LNCaP clone FGC (cell line): ENCODE measurements around a stretch of chr6.

GRCh38 chr6:105986091-105986414 is 100.1 kb upstream of the PRDM1 start:
- RRBS, 2 experiments: 95 to 97% methylated on average over 12 of the region's 26 CpGs

GRCh38 chr6:106529945-106530590 is 99.2 kb downstream of the RTN4IP1 start:
- RRBS, 2 experiments: no CpG with 5 or more reads among the region's 4 CpGs

DNA sequence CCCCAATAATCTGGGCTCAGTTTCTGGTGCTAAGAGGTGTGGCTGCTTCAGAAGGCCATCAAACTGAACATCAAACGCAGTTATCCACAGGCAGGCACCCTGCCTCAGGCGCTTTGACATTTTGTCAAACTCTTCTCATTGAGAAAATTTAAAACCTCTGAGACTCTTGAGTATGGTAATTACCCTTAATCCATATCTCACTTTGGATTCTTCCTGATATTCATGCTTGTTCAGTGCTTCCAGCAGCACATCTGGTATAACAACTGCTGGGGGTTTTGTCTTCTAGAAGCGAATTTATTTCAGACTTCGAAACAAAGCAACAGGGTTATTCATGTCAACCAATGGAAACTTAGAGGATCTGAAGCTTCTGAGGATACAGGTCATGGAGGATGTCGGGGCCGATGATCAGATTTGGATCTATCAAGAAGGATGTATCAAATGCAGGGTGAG is 68.2 kb downstream of the RTN4IP1 start:
- RRBS, 2 experiments: no CpG with 5 or more reads among the region's 6 CpGs

DNA sequence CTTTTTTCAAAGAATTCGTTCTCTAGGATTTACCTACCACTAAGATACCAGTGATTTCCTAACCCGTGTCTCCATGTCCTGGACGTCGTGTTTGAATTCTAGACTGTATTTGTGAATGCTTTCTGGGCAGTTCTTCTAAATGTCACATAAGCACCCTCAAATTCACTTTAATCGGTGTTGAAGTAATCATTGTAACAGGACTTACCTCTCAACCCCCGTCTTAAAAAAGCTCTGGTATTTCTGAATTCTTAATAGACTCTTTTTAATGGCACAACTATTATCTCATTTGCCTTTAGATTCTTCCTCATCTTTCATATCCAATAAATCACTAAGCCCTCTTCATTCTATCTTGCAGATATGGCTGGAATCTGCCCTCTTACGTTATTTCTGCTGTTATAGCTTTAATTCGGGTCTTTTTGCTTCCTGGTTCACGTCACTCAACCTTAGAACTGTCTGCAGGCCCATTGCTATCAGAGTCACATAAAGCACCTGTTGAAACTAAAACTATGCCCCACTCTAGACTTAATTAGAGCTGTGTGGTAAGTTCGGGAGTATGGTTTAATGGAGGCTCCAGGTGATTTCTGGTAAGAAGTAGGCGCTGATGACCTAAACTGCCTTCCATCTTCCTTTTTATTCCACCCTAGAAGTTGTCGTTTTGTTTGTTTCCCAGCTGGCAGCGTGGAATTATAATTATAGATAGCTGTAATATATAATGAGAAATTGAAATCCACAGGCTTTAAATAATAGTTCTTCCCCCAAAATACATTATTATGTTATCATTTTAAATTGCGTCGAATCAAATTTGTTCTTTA is 950 bp downstream of the QRSL1 start:
- RRBS, 2 experiments: no CpG with 5 or more reads among the region's 15 CpGs

- RRBS, 2 experiments: no CpG with 5 or more reads among the region's 7 CpGs
Measured at GRCh38 chr6:106648585-106649413, 19.4 kb downstream of the QRSL1 start.

GRCh38 chr6:106715304-106715503 is 85.8 kb downstream of the QRSL1 start:
- RRBS, 2 experiments: no CpG with 5 or more reads among the region's 1 CpG

DNA sequence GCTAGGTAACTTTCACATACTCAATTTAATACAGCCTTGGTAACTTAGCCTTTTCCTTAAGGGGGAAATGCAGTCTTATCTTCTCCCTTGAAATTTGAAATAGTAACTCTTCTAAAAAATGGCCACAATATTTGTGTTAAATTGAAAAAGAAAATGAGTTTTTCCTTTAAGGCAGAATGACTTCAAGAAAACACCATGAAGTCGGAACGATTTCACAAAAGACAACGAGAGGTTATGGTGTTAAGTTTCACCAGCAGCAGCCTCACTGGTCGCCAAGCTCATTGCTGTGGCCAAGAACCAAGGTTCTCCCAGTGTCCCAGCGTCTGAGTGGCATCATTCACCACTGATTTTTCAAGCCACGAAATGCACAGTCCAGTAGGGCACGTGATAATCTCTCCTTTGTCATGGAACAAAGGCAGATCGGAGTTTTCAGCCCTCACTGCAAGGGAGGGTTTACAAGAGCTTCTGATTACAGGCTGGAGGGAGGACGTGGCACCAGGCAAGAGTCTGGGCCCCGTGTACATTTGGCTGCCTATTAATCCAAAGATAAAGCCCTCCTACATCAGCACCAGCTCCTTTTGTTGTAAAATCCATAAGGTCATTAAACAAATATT is 2.1 kb downstream of the CD24 start:
- RRBS, 2 experiments: no CpG with 5 or more reads among the region's 10 CpGs

- RRBS, 2 experiments: no CpG with 5 or more reads among the region's 4 CpGs
Measured at GRCh38 chr6:107152484-107153122, 37.3 kb upstream of the BEND3 start.

DNA sequence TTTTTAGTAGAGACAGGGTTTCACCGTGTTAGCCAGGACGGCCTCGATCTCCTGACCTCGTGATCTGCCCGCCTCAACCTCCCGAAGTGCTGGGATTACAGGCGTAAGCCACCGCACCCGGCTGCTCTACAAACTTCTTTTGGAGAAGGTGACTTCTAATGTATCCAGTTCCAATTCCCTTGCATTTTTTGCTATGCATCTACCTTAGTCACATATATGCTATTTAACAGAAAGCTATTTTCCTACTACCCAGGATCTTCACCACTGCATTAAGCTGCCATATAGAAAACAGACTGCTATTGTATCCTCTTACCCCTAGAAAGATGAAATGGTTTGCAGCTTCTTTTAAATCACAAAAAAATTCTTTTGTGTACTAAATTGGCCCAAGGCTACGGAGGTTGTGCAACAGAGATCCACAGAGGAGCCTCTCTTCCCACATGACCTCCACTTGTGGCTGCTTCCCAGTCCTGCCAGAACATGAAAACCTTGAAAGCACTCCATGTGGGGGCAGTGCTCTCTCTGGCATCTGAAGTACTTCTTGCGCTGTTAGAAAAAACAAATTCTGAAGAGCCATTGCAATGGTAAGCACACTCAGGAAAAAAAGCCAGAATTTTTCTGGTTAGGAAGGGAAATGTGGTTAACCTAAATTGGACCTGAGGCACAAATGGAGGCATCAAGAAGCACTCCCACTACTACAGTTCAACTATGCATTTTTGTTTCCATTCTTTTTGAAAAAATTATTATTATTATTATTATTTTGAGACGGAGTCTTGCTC is 126.4 kb upstream of the BEND3 start:
- RRBS, 2 experiments: no CpG with 5 or more reads among the region's 12 CpGs

- RRBS, 2 experiments: 17 to 28% methylated on average over 37 to 38 of the region's 65 CpGs
Measured at GRCh38 chr6:107489319-107490024, 445 bp upstream of the SOBP start.

GRCh38 chr6:107541897-107542486 is 52.1 kb downstream of the SOBP start:
- RRBS, 2 experiments: no CpG with 5 or more reads among the region's 6 CpGs

GRCh38 chr6:107561350-107561669 is 71.4 kb downstream of the SOBP start:
- RRBS, 2 experiments: no CpG with 5 or more reads among the region's 3 CpGs

- RRBS, 2 experiments: no CpG with 5 or more reads among the region's 14 CpGs
Measured at GRCh38 chr6:107666335-107667085, 157.6 kb downstream of the SCML4 start.

- RRBS, 2 experiments: no CpG with 5 or more reads among the region's 5 CpGs
Measured at GRCh38 chr6:107793030-107793626, 31.0 kb downstream of the SCML4 start.

- RRBS, 2 experiments: no CpG with 5 or more reads among the region's 21 CpGs
Measured at GRCh38 chr6:107859975-107860522, 35.9 kb upstream of the SCML4 start.

DNA sequence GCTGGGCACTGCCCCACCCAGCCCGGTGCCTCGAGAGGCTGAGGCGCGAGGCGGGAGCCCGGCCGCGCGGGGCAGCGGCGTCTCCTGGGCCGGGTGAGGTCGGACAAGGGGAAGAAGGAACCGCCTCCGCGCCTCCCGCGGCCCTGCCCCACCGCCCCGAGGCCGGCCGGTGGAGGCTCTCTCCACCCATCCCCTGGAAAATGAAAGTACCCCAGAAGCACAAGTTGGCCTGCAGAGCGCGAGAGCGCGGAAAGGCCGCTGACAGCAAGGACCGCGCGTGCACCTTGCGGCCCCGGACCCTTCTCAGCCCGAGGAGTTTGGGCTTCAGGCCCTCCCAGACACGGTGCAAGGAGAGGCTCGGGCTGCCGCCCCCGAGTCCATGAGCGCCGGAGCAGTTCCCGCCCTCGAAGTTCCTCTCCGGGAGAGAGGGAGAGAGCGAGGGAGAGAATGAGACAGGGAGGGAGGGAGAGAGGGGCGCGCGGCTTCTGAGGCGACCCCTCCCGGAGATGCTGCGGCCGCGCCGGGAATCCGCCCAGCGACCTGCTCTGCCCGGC is 43.2 kb upstream of the OSTM1 start:
- RRBS, 2 experiments: 80 to 81% methylated on average over 23 of the region's 55 CpGs

GRCh38 chr6:108408261-108408916 is 113.5 kb downstream of the AFG1L start:
- RRBS, 2 experiments: no CpG with 5 or more reads among the region's 1 CpG

GRCh38 chr6:108636266-108636950 is 75.7 kb downstream of the FOXO3 start:
- RRBS, 2 experiments: no CpG with 5 or more reads among the region's 4 CpGs

GRCh38 chr6:108650659-108651230 is 90.0 kb downstream of the FOXO3 start:
- RRBS, 2 experiments: no CpG with 5 or more reads among the region's 5 CpGs

GRCh38 chr6:108651505-108652410 is 91.0 kb downstream of the FOXO3 start:
- RRBS, 2 experiments: no CpG with 5 or more reads among the region's 8 CpGs